Ureter (tissue), 1 donor: ENCODE data around the genes ADA, SEMG1, WFDC2 and ZSWIM1.

GRCh38 chr20:44471281-44471987 lies 4.2 kb upstream of the TTPAL start:
- PRO-cap = no peak

DNA sequence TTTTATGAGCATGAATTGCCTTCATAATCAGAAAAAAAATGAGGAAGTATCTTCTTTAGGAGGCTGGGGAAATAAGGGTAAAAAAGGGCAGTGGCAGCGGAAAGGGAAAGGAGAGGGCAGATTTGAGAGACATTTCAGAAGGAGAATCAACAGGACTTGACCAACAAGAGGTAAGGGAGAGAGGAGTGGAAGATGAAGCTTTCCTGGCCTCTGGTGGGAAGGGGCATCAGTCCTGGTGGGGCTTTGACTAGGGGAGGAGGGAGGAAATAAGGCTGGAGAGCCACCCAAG lies 14.4 kb upstream of the SERINC3 start:
- PRO-cap = no peak

- PRO-cap = bidirectional peak, plus-strand start at chr20:44651825, minus-strand start at chr20:44651727
Observed at GRCh38 chr20:44651495-44652116, at the start of gene ADA. ADA (minus strand) TSS chr20:44651699.

DNA sequence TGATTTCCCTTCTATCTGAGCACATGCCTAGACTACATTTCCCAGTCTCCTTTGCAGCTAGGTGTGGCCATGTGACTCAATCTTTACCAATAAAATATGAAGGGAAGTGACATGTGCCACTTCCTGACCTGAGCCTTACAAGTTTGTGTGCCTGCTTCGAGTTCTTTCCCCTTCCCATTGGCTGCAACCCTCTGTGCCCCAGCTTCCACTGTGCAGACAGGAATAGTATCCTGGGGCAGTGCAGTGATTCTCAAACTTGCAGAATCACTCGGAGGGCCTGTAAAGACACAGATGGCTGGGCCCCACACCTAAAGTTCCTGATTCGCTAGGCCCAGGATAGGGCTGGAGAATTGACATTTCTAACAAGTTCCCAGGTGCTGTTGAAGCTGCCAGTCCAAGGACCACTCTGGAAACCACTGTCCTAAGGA lies 8.9 kb upstream of the KCNK15 start:
- PRO-cap = no peak

GRCh38 chr20:44886870-44887281 lies 1.4 kb downstream of the YWHAB start:
- PRO-cap = no peak

- PRO-cap = no peak
Observed at GRCh38 chr20:44901375-44901975, 8.4 kb upstream of the PABPC1L start.

- PRO-cap = no peak
Observed at GRCh38 chr20:44997771-44998205, 31.5 kb downstream of the STK4 start.

GRCh38 chr20:45054943-45055206 lies 46.1 kb downstream of the KCNS1 start:
- PRO-cap = no peak

- PRO-cap = no peak
Observed at GRCh38 chr20:45206611-45207179, at the start of gene SEMG1. SEMG1 (plus strand) TSS chr20:45207033.

GRCh38 chr20:45341929-45342615 lies 6.2 kb downstream of the SDC4 start:
- PRO-cap = no peak

GRCh38 chr20:45359772-45360229 lies 3.2 kb upstream of the SYS1 start:
- PRO-cap = no peak

- PRO-cap = bidirectional peak, plus-strand start at chr20:45469490, minus-strand start at chr20:45469434; bidirectional peak, plus-strand start at chr20:45469863, minus-strand start at chr20:45469826
Observed at GRCh38 chr20:45469215-45470074, at the start of gene WFDC2. WFDC2 (plus strand) TSS chr20:45469753.

DNA sequence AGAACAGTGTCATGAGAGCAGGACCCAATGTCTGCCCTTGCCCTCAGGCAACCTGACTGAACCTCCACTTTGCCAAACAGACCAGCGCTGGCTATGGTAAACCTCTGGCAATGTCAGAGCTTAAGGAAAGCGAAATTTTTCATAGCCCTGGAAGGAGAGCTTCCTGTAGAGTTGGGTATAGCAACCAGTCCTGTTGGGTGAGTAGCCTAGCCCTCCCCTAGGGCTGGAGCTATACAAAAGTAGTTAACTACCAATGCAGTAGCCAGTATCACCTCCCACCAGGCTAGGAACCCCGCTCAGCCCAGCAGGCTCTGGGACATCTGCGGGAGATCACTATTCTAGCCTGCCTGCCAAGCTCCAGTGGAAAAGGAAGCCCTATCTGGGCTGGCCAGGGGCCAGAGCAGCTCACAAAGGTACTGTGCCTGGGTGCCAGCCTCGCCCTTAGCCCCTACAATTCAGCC lies 8.0 kb downstream of the WFDC3 start:
- PRO-cap = no peak

DNA sequence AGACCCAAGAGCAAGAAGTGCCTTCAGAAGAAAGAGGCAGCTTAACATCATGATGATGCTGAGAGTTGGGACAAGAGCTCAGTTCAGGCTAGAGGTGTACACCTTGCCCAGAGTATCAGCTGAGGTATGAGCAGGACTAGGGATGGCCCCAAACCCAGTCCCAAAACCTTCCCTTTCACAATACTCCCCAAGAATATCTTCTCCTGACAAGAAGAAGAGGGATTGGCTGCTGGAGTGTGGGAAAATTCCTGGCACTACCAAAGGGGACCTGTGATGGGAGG lies 1.8 kb downstream of the WFDC3 start:
- PRO-cap = no peak

DNA sequence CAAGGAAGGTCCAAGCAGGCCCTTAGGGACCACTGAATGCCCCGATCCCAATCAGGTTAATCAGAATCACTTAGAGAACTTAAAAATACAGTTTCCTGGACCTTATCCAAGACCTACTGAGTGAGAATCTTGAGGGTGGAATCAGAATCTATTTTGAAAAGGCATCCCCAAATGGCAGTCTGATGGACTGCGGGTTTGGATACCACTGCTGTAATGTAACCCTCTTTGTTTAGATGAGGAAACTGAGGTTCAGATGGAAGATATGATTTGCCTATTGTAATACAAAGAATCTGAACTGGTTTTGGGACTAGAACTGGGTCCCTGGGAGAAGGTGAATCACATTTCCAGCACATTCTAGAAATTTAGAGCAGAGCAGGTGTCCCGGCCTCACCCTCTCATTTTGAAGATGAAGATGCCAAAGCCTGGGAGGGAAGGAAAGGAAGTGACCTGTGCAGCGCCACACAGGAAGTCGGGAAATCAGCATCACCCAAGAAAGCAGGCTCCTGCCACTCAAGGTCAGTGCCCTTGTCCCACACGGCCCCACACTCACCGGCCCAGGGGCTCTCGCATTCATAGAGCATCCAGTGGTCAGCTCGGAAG lies 9.5 kb downstream of the SNX21 start:
- PRO-cap = no peak

- PRO-cap = bidirectional peak, plus-strand start at chr20:45881235, minus-strand start at chr20:45880987
Observed at GRCh38 chr20:45880916-45881886, at the start of gene ZSWIM1. ZSWIM1 (plus strand) TSS chr20:45881227.

DNA sequence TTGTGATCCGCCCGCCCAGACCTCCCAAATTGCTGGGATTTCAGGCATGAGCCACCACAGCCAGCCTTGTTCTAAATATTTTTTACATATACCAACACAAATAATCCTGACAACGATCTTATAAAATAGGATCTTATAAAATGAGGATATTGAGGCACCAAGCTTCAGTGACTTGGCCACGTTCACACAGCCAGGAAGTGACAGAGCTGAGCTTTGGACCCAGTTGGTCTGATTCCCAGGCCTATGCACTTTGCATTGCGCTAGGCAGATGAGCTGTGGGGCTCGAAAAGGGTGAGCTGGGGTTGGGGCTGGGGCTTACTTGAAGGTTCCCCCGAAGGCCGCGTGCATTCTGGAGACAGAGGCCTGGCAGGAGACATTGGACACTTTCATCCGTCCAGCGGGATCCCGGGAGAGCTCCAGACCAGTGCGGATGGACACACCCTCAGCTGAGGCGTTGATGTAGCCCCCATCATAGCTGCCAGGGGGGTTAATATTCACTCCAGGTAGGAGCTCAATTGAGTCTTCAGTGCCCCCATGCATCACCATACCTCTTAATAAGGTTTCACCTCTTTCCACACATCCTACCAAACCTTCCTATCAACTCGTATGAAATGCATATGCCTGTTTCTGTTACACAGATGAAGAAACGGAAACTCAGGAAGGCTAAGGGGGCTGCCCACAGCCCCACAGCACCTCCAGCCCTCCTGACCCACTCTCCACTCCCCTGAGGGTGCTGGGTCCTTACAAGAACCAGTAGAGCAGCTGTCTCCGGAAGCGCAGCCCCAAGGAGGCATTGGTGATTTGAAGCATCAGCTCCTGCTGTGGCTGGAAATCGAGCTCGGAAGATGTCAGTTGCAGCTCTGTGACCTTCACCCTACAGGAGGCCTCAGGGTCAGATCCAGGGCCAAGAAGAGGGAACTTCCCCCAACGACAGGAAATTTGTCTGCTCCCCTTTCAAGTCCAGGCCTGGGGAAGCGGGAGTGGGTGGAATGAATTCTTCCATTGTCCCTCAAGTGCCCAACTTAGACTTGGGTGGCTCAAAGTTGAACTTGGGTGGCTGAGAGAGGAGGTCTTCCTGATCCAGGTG lies 2.4 kb downstream of the PLTP start:
- PRO-cap = no peak

GRCh38 chr20:45934771-45935683 lies 544 bp downstream of the PCIF1 start:
- PRO-cap = bidirectional peak, plus-strand start at chr20:45935358, minus-strand start at chr20:45935053

DNA sequence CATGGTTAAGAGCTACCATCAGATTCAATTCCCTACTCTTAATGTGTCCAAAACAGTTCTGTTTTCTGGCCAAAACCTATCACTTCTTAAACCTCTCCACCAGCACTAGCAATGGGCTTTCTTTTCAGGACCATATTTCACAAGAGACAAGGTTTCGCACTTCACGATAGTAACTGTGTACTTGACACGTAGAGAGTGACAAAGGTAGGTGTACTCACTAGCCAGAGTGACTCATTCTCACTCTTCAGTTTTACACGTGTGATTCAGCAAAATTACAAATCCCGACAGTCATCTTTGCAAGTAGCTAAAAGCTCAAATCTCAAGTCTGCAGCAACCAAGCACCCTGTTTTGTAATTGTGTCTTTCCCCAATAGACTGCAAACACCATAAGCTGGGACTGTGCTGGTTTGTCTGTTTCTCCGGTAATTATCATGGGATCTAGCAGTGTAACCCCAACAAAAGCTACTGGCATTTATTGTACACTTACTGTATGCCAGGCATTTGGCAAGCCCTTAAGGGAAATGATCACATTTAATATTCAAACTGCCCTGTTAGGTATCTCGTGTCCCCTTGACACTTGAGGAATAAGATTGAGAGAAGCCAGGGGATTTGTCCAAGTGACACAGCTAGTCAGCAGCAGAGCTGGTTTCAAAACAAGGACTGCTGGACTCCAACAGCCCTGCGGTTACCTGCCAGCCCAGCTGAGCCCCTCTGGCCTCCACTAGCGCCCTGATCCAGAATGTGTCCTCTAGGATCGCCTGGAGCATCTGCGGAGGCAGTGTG lies 9.8 kb downstream of the PCIF1 start:
- PRO-cap = no peak

- PRO-cap = no peak
Observed at GRCh38 chr20:45960745-45961206, 11.2 kb downstream of the ZNF335 start.